SK-N-MC (cell line): ENCODE data around the genes BTG3 and TMPRSS15.

GRCh38 chr21:15122211-15122698, 57.5 kb upstream of the NRIP1 start:
- RRBS: no CpG with 5 or more reads among the region's 4 CpGs

DNA sequence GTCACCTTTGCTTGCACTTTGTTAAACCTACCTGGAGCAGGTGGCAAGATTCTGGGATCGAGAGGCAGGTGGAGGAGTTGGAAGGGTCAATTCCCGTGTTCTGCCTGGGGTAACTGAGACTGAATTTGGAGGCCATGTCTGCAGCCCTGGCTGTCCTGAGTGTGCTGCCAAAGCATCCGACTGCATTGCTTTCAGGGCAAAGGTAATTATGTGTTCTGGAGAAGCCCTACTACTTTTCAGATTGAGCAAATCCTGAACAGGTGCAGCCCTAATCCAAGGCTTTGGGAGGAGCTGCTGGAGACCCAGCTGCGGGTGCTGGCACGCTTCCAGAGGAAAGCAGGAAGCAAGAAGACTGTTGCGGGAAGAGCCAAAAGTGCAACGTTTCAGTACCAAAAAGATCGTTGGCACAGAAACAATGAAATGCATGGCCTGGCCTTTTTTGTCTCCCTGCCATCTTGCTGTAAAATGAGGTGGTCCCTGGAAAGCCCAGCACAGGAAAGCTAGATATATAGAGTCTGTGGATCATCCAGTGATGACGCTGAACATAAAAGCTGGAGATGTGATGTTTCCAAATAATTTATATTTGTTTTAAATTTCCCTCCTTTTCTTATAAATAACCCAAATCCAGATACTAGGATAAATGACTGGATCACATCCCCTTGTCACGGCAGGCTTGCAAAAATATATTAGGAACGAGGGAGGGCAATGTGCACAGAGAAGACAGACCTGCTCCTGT, 73.8 kb upstream of the NRIP1 start:
- RRBS: no CpG with 5 or more reads among the region's 11 CpGs

GRCh38 chr21:16011479-16012229, 281.9 kb downstream of the USP25 start:
- RRBS: no CpG with 5 or more reads among the region's 9 CpGs

DNA sequence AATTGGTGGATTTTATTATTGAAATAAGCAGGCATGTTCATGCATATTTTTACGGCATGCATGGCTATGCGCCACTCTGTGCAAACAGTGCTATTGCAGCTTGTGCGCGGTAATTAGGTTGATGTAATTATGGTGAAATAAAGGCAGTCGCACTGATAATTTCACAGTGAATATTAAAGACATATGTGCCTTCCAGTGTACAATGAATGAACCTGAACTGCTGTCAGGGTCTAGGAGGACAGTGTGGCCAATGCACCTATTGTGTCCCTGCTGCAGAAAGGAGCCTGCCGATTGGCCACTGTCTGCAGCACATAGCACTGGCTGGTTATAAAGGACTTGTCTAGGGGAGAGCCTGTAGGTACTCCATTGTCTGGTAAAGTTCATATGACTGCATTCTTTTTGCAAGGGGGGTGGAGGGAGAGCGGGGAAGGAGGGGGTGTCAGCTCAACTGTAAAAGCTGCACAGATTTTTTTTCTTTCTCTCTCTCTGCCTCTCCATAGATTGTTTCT, 340.5 kb downstream of the USP25 start:
- RRBS: no CpG with 5 or more reads among the region's 7 CpGs

GRCh38 chr21:16193879-16194813, 464.4 kb downstream of the USP25 start:
- RRBS: no CpG with 5 or more reads among the region's 11 CpGs

GRCh38 chr21:16196033-16196464, 466.3 kb downstream of the USP25 start:
- RRBS: no CpG with 5 or more reads among the region's 2 CpGs

DNA sequence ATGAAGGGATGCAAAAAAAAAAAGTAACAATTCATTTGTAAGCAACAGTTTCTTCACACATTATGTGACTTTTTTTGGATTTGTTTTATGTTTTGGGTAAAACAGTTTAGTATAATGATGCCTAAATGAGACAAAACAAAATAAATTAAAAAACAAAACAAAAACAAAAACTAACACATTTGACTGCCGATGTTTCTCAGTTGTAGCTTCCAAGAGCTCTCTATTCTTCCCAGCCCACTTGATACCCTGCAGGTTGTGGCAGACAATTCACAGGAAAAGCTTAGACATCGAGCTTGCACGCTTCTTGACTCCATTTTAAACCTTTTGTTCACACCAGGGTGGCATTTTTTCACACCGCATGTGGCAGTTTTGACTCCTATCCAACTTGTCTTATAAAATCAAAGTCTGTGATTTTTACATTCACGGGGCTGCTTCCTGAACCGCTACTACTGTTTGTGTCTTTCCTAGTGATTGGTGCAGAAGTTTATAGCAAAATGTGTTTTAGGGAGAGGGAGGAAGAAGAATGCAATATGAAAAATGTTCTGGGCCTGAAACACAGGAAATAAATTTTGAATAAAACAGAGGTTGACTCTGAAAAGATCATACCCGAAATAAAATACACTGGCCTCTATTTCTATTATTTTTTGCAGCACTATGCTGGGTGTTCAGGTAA, 575.9 kb downstream of the USP25 start:
- RRBS: no CpG with 5 or more reads among the region's 7 CpGs

DNA sequence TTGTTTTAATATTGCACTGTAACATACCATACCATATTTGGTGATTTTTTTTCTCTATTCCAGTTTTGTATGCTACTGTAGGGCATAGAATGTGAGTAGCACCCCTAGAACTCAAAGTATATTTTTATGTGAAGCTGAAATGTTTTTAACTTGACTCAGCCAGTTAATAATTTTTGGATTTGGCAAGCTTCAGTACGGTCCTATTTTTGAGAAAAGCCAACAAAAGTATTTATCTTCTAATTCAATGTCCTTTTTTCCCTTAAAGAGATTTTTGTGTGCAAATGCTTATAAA, 593.8 kb downstream of the USP25 start:
- RRBS: no CpG with 5 or more reads among the region's 1 CpG

GRCh38 chr21:16424229-16425027, 694.6 kb downstream of the USP25 start:
- RRBS: no CpG with 5 or more reads among the region's 5 CpGs

GRCh38 chr21:17513597-17514583, 1.0 kb downstream of the CXADR start:
- RRBS: no CpG with 5 or more reads among the region's 32 CpGs

- RRBS: 5% methylated on average over 61 of the region's 117 CpGs
Measured at GRCh38 chr21:17612397-17613209, at the start of gene BTG3. Gene BTG3 (minus strand): TSS chr21:17612901.

GRCh38 chr21:17688821-17689875, 76.4 kb upstream of the BTG3 start:
- RRBS: no CpG with 5 or more reads among the region's 14 CpGs

GRCh38 chr21:17789140-17789602, 30.0 kb downstream of the C21orf91 start:
- RRBS: no CpG with 5 or more reads among the region's 3 CpGs

DNA sequence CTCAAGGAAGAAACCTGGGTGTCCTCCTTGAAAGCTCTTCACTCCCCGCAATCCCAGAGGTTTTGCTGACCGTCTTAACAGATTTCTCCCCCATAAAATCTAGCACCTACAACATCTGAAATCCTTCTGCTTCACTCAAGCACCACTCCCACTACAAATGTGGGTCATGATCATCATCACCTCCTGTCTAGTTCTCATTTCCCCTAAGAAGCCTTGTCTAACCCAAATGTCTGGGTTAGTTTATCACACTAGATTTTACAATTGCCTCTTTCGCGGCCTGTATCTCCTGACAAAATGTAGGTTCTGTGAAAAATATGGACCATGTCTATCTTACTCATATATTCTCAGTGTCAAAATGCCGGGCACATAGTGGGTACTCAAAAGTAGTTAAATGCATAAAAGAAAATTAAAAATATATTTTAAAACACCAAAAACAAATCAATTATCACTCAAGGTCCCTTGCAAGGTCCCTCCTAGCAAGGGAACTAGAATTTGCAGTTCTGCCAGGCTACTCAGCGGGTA, 19.7 kb downstream of the C21orf91 start:
- RRBS: no CpG with 5 or more reads among the region's 6 CpGs

DNA sequence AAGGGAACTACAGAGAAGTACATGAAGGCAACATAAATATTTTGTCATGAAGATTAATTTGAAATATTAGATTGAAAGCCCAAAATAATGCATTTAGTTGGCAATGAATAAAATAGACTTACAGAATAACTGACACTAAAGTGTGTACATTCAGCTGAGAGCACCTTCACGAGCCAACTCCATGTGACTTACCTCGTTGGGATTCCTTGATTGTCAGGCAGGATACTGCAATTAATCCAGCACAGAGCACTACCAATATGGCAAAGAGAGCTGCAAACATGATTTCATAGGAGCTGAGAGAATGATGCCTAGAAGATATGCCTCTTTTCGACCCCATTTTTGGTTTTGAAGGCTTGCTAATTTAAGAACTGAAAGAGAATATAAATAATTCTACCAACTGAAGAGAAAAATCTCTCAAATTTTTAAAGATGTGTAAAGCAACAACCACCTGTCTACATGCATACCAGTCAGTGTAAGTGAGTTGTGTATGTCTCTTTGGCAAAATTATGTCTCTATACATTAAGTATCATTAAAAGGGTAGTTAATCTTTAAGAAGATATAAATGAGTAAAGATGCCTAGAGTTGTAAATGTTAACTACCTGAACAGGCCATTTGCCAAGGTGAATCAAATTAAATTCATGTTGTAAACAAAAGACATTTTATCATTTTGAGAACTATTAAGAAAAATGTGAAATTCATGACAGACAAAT, at the start of gene TMPRSS15:
TSS of gene TMPRSS15 (minus strand) at position 500 of the 710 bp plus-strand sequence.
- RRBS: no CpG with 5 or more reads among the region's 3 CpGs

GRCh38 chr21:25563244-25564086, 43.8 kb downstream of the MRPL39 start:
- RRBS: no CpG with 5 or more reads among the region's 7 CpGs

DNA sequence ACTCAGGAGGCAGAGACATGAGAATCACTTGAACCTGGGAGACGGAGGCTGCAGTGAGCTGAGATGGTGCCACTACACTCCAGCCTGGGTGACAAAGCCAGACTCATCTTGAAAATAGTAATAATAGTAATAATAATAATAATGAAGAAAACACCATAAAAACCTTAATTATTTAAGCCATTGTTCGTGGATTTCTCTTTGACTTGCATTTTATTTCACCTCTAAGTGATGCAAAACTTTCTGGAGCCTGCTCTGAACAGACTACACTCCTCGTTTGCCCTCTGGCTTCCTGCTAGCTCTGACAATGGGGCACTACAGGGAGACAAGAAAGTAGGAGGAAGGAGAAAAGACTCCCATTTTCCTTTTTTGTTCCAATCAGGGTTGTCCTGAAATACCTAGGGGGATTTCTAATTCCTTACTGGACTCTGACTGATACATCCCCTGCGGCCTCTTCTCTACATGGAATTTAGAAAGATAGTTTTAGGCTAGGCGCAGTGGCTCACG, 95.7 kb downstream of the GABPA start:
- RRBS: no CpG with 5 or more reads among the region's 6 CpGs

DNA sequence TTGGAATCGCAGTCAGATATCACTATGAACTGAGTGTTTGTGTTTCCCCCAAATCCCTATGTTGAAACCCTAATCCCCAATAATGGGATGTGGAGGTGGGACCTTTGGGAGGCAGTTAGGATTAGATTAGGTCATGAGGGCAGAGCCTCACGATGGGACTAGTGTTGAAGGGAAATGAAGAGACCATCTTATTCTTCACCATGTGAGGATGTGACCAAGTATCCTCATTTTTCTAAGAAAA, 144.5 kb downstream of the GABPA start:
- RRBS: no CpG with 5 or more reads among the region's 2 CpGs

GRCh38 chr21:25982349-25982597, 188.3 kb downstream of the APP start:
- RRBS: no CpG with 5 or more reads among the region's 5 CpGs